Foreskin keratinocyte (primary cell): ENCODE results near the genes DLEU7, DHRS12, CCDC70 and VPS36.

DNA sequence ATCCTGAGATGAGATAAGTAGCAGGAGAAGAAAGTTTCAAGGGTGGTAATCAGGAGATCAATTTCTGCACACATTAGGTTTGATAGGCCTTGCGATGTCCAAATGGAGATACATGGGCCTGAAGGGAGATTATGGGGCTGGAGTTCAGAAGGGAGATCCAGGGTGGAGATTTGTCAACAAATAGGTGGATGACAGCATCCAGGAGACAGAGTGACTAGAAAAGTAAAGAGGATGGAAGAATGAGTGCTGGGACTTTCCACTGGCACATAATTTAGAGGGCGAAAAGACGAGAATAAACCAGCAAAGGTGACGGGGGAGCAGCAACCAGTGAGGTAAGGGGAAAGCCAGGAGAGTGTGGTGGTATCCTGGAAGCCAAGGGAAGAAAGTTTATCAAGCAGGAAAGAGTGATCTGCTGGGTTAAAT lies 333.0 kb downstream of the DLEU7 start:
- RAMPAGE, total RNA = no peak

DNA sequence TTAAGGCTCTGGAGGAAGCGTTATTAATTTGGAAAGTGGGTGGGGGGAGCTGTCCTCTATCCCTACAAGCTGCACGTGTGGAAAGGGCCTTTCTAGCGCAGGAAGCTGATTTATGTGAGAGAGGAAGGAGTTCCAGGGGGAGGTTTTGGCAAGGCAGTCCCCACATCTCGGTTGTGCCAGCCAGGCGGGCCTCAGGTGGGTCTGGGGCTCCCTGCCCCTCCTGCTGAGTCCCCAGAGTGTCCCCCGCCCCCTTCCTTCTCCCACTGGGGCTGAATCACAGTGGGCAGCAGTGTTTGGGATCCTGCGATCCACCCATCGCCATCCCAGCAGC lies 733 bp downstream of the DLEU7 start:
- RAMPAGE, total RNA = no peak

DNA sequence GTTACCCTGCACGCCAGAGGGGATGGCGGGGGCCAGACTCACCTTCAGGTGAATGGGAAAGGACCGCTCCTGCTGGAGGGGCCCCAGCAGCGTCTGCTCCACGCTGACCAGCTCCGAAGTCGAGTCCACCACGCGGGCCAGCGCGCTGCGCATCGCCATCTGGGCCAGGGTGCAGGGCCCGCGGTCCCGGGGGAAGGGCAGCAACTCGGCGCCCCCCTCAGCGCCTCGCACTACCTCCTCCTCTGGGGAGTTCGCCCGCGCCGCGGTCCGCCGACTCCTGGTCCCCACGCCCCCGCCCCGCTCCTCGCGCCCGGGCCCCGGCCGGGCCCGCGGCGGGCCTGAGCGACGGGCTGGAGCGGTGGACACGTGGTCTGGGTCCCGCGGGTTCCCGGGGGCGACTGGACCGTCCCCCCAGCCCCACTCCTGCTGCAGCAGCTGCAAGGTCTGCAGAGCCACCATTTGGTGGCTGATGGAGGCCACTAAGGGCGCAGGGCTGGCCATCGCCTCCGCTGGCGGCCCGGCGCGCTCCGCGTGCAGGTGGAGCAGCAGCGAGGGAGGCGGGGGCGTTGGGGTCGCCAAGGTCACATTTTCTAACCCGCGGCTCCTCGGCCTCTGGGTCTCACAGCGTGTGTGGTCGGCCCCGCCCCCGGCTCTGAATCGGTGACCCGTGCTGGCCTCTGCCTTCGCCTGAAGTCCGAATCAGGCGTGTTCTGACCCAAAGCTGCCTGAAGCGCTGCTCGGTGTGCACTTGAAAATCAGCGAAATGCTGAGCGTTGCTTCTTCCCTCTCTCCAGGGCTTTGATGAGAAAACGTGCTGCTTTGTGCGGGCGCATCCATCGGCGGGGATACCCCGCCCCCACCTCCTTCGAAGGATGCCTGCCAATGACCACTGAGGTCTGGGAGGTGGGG lies at the start of gene DLEU7:
Gene DLEU7 (minus strand): TSS at position 547 of the 909 bp plus-strand sequence.
- RAMPAGE, total RNA = no peak

- RAMPAGE, total RNA = no peak
Measured at GRCh38 chr13:50911830-50912590, 2.4 kb downstream of the RNASEH2B start.

GRCh38 chr13:51004202-51004582 lies 94.6 kb downstream of the RNASEH2B start:
- RAMPAGE, total RNA = no peak

DNA sequence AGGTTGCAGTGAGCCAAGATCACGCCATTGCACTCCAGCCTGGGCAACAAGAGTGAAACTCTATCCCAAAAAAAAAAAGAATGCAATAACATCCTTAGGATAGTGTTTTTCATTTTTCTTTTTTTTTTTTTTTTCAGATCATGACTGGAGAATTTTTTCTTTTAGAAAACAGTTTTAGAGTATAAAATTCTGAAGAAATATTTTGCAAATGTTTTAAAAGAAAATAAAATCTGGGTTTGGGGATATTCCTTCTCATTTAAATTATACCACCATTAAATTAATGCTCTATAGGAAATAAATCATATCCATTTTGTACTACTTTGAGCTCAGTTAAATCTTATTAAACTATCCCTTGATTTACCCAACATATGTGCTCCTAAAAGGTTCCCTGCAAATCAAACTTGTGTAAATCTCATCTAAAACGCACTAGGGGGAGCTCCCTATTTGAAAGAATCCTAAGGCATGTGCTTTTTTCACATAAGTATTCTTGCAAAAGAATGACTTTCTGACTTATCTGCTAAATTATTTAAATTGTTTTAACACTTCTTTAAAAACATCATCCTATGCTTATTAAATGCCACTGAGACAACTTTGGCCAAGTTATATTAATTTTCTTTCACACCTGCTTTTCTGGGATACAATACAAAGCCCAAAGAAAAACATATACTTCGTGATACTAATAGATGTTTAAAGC lies 8.0 kb downstream of the INTS6 start:
- RAMPAGE, total RNA = no peak

- RAMPAGE, total RNA = no peak
Measured at GRCh38 chr13:51451415-51451865, 1.4 kb downstream of the INTS6 start.

- RAMPAGE, total RNA = no peak
Measured at GRCh38 chr13:51523299-51523653, 61.0 kb upstream of the WDFY2 start.

GRCh38 chr13:51618738-51619066 lies 34.4 kb downstream of the WDFY2 start:
- RAMPAGE, total RNA = no peak

- RAMPAGE, total RNA = no peak
Measured at GRCh38 chr13:51721277-51722083, 82.5 kb downstream of the DHRS12 start.

- RAMPAGE, total RNA = no peak
Measured at GRCh38 chr13:51739524-51739956, 64.4 kb downstream of the DHRS12 start.

DNA sequence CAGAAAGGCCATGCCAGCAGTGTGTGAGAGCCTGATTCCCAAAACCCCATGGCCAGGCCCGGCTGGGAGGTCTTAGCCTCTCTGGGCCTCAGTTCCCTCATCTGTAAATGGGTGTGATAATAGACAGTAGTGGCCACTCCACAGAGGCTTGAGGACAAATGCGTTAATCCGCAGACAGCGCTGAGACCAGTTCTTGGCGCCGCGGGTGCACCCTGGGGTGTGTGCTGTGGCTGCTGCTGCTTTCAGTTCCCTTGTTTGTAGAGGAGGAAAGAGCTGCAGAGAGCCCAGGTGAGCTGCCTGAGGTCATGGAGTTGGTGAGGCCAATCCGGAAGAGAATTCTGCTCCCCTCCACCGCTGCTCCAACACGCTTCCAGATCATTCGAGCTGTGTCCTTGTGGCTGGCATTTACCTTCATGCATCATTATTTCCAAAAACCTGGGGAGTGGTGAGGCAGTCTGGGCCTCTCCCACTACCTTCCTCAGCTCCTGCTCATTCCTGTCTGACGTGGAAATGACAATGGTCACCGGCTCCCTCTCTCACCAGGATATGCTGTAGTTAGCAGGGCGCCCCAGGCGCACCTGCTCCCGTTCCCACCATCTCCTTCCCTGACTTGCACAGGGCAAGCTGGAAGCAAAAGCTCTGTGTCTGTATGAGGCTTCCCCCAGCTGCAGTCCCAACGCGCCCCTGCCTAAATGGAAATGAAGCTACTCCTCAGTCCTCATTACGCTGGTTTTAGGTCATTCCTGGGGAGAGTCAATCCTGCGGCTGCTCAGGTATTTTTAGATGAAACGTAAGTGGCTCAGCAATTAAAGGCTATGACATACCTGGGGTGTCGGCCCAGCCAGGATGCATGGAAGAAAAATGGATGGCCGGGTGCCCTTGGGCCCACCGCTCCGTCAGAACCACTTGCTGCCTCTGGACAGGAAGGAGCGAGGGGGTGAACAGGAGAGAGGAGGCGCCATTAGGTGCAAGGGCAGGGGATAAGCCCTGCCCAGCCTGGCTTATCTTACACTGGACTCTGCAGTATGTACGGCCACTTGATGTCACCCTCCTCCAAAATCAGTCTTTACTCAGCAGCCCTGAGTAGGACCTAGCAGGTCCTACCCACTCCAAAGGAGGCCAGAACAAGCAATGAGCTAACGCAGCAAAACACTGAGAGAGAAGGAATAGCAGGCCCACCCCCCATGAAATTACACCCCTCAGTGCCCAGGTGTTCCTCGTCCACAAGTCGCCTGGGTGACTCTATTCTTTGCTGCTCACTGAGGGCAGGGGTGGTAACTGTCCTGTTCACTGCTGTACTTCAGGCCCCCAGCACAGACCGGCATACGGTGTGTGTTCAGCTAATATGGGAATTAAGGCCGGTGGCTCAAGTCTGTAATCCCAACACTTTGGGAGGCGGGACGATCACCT lies 32.5 kb downstream of the DHRS12 start:
- RAMPAGE, total RNA = no peak

DNA sequence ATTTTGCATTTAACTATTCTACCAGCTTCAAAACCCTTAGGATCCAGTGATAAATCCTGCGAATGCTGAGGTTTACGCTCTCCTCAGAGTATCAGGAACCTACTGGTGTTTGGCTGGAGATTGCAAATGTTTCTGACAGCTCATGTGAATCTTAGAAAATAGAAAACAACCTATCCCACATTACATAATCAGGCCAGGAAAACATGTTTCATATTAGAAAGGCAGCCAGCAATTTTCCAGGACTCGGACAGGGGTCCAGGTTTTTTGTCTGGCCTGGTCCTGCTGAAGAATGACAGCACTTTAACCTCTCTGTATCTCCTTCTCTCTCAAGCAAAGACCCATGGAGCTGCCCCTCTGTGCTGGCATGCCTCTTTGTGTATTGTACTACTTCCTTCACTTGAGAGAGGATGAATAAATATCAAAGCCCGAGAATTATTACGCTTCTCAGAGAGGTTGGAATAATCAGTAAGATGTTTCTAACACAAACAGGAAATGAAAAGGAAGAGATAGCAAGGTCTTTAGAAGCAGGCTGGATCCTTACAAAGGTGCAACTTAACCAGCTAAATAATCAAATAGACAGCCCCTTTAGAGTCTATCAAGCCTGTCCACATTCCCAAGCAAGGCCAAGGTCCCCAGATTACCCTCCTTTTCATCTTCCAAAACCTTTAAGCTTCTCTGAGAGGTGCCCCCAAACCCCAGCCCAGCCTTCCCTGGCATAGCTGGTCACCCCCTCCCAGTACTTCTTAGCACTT lies 17.1 kb downstream of the DHRS12 start:
- RAMPAGE, total RNA = no peak

DNA sequence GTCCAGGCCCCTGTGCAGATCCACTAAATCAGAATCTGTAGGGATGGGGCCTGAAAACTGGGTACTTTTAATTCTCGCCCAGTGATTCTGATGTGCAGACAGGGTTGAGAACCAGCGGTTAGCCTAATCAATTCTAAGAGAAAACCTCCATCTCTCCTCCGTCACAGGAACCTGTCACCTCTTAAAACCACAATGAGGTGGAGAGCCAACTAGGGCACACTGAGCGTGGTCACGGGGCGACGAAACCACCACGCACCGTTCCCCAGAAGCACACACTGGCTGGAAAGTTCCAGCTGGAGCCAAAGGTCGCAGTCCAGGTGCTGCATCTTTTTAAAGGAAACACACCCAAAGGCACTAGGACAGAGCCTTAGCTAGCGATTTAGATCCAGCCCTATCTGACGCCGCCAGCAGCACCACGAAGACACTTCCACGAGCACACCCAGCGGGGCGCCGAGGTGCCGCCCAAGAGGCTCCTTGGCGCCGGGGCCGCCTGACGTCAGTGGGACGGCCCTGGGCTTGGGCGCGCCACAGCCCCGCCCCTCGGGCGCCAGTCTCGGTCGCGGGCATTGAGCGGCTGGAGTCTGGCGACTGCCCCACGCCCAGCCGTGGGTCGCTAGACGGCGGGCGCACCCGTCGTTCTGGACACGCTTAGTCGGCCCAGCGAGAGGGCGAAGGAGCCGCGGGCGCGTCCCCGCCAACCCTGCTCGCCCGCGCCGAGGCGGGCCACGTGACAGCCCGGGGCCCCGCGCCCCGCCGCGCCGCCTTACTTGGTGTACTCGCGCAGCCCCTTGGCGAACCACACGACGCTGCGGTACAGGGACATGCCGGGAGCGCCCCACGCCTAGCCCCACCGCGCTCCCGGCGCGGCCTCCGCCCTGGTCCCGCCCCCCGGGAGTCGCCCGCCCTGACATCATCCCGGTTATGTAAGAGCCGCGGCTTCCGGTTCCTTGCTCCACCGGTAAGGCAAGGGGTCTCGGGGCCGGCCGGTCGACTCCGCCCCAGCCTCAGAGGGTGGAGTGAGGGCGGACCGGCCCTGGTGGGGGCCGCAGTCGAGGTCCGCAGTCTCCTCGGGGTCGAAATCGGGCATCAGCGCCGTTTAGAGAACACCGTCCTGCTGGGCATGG lies at the start of gene DHRS12:
Gene DHRS12 (minus strand): TSS at position 877 of the 1,124 bp plus-strand sequence.
- RAMPAGE, total RNA = no peak

DNA sequence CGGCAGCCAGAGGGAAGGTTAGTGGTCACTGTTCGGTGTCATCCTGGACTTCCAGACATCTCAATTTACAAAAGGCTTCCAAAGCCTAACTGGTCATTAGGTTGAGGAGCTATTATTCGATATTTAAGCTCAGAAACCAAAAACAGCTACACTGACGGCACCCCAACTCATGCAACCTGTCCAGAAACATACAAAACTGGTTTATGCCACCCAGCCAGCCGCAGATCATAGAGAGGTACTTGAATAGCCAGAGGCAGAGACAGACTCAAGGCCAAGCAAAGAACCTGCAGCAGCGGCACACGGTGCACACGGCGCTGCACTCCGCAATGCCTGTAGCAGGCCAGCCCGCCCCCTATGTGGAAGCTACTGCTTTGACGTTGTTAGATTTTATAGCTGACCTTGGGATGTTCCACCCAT lies 11.8 kb upstream of the DHRS12 start:
- RAMPAGE, total RNA = no peak

- RAMPAGE, total RNA = no peak
Measured at GRCh38 chr13:51825138-51825705, 19.8 kb downstream of the TMEM272 start.

DNA sequence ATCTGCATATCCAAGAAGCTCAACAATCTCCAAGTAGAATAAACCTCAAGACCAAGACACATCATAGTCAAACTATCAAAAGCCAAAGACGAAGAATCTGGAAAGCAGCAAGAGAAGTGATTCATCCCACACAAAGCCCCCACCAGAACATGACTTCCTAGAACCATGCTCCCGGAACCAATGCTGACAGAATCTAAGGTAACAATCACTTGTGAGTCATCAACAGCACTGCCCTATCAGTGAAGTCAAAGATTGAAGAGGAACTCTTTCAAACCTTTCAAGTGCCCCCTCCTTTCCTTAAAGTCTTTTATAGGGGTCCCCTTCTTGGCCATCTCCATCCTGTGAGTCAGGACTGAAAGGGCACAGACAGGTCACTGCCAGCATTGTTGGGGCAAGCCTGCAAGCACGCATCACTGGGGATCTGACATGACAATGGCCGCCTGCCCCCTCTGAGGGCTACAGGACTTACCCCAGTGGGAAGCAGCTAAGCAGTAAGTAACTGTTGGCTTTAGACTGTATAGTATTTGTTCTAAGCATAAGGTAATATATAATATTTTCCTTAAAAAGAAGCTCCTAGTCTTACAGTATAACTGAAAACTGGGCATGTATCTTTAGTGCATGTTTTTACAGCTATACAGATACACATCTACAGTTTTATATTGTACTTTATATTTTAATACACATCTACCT lies at the start of gene CCDC70:
Gene CCDC70 (plus strand): TSS at position 231 of the 690 bp plus-strand sequence.
- RAMPAGE, total RNA = no peak

GRCh38 chr13:51995873-51996555 lies 15.2 kb downstream of the ATP7B start:
- RAMPAGE, total RNA = no peak

DNA sequence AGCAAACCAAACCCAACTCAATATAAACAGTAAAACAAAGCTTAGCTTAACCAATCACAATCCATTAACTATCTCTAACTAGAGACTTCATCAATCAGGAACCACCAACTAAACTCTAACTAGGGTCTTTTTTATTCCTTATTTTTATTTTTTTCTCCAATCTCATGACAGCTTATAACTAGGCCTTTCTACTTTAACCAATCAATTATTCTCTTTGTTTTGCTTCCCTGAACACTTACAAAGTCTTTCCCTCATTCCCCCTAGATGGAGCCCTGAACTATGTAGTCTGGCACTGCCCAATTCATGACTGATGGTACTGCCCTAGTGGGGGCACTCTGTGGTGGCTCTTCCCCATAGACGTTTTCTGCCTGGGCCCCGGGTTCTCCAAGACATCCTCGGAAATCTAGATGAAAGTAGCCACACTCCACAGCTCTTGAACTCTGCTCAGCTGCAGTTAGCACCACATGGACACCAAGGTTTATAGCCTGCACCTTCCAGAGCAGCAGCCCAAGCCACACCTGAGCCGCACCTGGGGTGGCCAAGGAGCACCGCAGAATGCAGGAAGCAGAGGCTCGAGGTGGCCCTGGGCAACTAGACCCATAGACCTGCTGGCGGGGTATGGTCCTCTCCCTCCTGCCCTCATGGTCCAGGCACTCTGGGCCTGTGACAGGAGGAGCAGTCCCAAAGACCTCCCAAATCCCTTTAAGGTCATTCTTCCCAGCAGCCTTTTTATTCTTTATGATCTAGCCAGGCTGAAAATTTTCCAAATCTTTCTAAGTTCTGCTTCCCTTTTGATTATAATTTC lies 6.6 kb downstream of the ATP7B start:
- RAMPAGE, total RNA = no peak

DNA sequence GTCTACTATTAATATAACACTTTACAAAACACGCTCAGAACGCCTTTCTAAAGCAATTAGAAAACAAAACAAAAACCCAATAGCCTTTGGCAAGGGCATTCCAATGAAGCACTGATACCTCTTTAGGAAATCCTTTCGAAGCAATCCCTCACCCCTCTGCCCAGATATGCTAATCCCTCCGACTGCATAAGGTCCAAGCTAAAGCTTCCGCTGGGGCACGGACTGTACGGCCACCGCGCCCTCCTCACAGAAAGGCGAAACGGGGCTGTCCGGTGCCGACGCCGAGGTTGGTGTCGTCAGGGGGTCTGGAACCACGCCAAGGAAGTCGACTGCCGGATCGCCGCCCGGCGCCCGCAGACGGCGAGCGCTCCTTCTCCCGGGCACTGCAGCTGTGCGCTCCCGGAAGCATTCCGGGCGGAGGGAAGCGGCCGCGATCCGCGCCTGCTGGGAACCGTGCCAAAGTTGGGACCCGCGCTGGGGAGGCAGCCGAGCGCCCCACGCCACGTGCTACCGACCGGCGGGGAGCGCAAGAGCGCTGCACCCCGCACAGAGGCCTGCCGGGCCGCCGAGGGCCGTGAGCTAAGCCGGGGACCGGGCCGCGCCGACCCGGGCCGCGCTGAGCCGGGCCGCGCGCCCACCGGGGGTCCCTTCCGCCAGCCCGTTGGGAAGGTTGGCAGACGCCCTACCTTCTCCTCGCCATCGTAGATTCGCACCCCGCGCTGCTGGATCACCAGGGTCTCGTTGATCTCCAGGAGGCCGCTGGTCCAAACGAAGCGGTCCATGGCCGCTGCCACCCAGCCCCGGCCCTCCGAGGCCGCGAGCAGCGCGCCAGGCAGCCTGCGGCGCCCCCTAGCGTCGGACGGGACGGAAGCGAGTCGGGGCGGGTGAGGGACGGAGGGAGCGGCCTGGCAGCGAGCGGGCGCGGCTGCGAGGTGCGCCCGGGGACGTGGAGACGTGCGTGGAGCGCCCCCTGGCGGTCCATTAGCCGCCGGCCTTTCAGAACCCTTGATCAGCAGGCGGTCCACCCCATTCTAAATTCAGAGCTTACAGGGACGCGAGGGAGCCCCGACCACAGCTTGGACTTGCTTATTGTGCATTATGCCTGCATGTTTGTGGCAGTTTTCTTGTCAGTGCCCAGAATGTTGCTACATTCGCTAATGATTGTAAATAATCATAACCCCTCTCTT lies at the start of gene VPS36:
Gene VPS36 (minus strand): TSS at position 822 of the 1,187 bp plus-strand sequence.
- RAMPAGE, total RNA = start-site peak on the minus strand centred at position 808 of the sequence, 26 bp wide, 709 and 275 reads in 2 replicates